ENCODE data around the gene PNLIPRP3.

GRCh38 chr10:114714094-114714861 lies 56.2 kb upstream of the ABLIM1 start:
- RAMPAGE, long total RNA = no peak
- RRBS = no CpG with 5 or more reads among the region's 7 CpGs

DNA sequence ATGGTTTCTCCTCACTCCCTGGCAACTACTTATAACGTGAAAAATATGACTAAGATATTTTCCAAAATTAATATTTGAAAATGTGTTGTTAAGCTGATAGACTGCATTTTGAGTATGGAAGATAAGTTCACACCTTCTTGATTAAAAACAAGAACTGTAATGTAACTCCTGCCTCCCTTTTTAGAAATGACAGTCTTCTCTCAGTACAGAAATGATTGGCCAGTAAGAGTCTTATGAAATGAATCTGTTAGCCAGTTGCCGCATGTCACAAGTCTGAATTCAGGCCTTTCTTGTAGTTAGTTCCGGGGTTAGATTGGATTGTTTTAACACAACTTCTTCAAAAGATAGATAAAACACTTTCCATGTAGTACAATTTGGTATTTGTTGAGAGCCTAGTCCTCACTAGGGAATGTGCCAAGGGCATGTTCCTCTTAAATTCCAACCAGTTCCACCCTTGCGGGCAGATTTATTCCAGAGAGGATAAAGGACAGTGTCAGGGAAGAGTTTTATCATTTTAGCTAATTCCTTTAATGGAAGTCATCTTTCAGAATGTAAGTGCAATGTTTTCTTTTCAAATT lies 3.9 kb downstream of the FHIP2A start:
- RAMPAGE, long total RNA = no peak
- RRBS = no CpG with 5 or more reads among the region's 4 CpGs

- RAMPAGE, long total RNA = no peak
- RRBS = no CpG with 5 or more reads among the region's 4 CpGs
These were observed 11.6 kb downstream of the FHIP2A start for GRCh38 chr10:114833063-114833600.

GRCh38 chr10:116210818-116211503 lies 62.0 kb downstream of the GFRA1 start:
- RAMPAGE, long total RNA = no peak
- RRBS = no CpG with 5 or more reads among the region's 6 CpGs

DNA sequence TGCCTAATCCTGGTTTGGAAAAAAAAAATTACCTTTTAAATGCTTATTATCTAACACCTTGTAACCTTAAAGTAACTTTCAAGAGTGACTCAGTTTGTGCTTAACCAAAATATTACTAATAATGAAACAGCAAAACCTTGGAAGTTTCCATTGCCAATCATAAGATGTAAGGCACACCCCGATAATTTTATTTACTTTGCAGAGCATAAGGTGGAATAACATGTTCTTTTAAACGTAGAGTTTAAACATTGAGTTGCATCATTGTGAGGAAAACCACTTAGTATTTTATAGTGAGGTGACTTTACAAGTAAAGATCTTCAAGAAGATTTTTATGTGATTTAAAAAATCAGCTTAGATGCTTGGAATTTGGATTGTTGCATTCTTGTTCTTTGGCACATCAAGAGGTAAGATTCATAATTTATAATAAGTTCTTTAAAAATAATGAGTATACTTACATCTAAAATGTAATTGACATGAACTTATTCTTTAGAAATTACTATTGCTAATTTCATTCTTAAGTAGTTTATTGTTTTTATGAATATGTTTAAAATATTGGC lies at the start of gene PNLIPRP3:
Gene PNLIPRP3 (plus strand): TSS at position 190 of the 557 bp plus-strand sequence.
- RAMPAGE, long total RNA = no peak
- RRBS = no CpG with 5 or more reads among the region's 2 CpGs

DNA sequence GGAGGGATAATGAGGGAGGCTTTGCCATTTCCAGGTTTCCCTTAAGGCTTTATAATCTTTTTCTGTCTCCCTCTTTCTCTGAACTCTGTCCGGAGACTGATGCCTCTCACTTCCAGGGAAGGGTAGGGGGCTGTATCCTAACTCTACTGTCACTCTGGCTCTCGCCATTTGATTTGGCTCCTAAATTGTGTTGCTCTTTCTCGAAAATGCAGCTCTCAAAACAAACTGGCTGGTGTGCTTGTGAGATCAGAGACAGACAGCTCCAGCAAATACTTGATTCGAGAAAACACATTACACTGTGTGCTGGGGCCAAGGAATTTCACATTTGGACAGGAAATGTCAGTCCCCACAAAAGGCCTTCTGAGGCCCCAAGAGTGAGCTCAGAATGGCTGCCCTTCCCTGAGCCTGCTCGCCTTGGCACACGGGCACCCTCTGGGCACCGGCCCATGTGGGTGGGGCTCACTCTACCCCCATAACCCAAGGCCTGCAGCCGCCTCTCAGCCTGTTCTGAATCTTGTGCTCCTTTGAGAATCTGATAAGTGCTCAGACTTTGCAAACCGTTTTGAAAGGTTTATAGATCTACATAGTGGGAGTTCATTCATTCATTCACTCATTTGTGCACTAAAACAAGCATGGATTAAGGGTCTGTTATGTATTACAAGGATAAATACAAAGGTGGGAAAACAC lies 13.9 kb upstream of the HSPA12A start:
- RAMPAGE, long total RNA = no peak
- RRBS = no CpG with 5 or more reads among the region's 9 CpGs

DNA sequence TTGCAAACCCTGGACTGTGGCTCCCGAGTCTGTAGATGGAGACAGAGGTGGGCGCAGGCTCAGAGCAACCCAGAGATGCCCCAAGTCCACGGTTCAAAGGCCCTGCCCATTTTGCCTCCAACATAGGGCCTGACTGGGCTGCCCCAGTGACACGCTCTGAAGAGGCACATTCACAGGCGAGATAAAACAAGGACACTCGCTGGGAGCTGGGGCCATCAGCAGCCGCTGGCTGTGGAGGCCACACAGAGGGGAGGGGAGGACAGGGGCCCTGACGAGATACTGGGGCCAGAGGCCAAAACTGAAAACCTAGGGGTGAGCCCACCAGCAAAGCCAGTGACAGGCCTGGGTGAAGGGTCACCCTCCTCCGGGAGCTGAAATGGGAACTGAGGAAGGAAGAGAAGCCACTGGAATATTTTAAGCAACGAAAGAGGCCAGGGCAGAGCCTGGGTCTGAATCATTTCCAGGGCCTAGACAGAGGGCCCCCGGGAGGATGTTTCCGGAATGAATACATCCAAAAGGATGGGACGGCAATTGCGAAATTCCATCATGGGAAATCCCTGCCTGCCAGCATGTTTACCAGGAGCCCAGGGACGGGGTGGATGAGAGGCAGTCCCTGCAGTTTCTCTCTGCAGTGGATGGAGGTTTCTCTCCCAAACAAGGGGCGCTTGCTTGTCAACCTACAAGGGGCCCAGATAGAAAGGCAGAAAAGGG lies 28.9 kb upstream of the HSPA12A start:
- RAMPAGE, long total RNA = no peak
- RRBS = no CpG with 5 or more reads among the region's 16 CpGs

- RAMPAGE, long total RNA = no peak
- RRBS = no CpG with 5 or more reads among the region's 18 CpGs
These were observed 1.2 kb upstream of the ENO4 start for GRCh38 chr10:116847780-116848880.

- RAMPAGE, long total RNA = no peak
- RRBS = no CpG with 5 or more reads among the region's 6 CpGs
These were observed 17.3 kb downstream of the SHTN1 start for GRCh38 chr10:116987753-116988095.

DNA sequence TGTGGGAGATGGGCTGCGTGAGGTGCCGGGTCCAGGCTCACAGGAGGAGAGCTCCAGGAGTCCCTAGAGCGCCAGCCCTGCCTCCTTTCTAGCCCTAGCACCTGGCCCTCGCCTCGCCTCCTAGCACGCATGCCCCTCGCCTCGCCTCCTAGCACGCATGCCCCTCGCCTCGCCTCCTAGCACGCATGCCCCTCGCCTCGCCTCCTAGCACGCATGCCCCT lies 11.8 kb downstream of the VAX1 start:
- RAMPAGE, long total RNA = no peak
- RRBS = 85% methylated on average over 2 of the region's 15 CpGs

DNA sequence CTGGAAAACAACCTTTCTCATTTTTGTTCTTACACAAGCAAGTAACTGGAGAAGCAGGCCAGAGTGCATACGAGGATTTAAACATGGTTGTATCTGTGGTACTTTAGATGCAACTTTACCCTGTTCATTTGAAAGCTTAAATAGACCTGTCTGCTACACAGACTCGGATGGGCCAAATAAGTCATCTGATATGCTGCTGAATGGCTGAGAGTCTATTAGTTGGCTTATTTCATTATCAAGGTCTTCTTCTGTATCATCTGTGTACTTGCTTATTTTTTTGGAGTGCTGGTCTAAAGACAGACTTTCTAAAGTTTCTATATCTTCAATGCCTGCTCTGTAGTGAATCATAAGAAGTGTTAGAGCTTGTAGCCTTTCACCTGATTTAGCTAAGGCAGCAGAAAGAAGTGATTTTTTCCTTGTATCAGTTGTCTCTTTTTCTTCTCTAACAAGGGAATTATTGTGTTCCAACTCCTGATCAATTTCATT lies 42.2 kb downstream of the SLC18A2 start:
- RAMPAGE, long total RNA = no peak
- RRBS = no CpG with 5 or more reads among the region's 2 CpGs

DNA sequence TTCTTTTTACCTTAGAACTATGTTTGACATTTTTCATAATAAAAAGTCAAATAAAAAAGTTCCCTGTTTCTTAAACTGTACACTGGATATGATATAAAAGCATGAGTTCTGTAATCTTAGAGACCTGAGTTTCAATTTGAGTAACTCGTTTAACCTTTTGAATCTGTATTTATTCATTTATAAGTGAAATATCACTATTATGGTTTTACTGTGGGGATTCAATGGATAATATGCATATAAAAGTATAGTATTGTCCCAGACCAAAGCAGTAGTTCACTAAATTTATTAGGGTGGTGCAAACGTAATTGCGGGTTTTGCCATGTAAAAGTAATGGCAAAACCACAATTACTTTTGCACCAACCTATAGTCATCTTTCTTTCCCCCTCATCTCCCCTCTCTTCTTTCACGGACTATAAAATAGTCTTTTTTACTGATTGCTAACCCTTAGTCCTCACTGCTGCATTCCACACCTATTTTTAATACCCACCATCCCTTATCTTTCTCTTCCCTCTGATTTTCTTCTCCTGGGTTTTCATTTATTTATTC lies 17.1 kb downstream of the PDZD8 start:
- RAMPAGE, long total RNA = no peak
- RRBS = no CpG with 5 or more reads among the region's 4 CpGs

GRCh38 chr10:117375861-117376224 lies 603 bp upstream of the PDZD8 start:
- RAMPAGE, long total RNA = no peak
- RRBS = no CpG with 5 or more reads among the region's 33 CpGs

- RAMPAGE, long total RNA = no peak
- RRBS = no CpG with 5 or more reads among the region's 12 CpGs
These were observed 82.8 kb upstream of the PDZD8 start for GRCh38 chr10:117457918-117458520.

GRCh38 chr10:119090836-119091413 lies 10.3 kb upstream of the EIF3A start:
- RAMPAGE, long total RNA = no peak
- RRBS = no CpG with 5 or more reads among the region's 5 CpGs

- RAMPAGE, long total RNA = no peak
- RRBS = no CpG with 5 or more reads among the region's 1 CpG
These were observed 3.2 kb upstream of the DENND10 start for GRCh38 chr10:119100659-119101134.

DNA sequence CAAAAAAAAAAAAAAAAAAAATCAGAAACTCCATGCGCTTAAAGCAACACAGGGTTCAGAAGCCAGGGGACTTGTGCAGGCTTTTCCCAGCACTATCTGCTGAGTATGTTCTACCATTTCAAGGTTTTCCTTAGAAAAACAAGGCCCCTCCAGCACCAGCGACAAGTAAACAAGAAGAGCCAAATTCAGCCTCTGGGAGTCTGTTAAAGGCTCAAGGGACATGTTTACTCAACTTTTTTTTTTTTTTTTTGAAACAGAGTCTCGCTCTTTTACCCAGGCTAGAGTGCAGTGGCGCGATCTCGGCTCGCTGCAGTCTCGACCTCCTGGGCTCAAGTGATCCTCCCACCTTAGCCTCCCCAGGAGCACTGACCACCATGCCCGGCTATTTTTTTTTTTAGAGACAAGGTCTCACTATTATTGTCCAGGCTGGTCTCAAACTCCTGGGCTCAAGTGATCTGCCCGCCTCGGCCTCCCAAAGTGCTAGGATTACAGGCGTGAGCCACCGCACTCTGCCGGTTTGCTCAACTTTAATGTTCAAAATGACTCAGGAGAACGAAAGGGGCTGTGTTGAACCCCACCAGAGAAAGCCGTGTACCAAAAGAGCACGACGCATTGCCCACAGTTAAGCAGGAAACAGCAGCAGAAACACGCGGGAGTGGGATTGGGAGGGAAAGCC lies 825 bp downstream of the PRDX3 start:
- RAMPAGE, long total RNA = no peak
- RRBS = no CpG with 5 or more reads among the region's 20 CpGs

- RAMPAGE, long total RNA = no peak
- RRBS = no CpG with 5 or more reads among the region's 16 CpGs
These were observed 43.6 kb downstream of the GRK5 start for GRCh38 chr10:119250630-119251626.

DNA sequence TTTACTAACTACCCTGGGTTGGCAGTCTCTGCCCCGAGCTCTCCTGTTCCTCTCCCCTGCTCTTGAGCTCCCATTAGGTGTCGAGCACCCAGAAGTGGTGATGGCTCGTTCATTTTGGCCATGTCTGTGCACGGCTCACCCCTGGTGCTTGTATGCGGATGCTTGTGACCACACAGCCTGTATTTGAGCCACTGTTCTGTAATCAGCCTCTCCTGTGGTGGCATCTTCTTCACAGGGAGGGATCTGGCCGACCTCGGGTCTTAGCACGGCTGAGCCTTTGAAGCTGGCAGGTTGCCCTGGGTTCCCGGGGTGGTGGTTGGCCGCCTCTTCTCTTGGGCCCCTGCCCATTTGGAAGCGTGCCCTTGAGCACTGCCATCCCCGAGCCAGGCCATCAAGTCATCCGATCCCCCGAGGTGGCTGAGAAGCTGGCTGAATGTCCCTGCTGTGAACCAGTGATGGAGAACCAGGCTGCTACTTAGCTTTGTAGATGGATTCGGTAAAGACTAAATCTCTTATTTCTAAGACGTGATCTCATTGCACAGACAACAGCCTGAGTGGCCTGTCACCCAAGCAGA lies 74.1 kb downstream of the GRK5 start:
- RAMPAGE, long total RNA = no peak
- RRBS = no CpG with 5 or more reads among the region's 16 CpGs

DNA sequence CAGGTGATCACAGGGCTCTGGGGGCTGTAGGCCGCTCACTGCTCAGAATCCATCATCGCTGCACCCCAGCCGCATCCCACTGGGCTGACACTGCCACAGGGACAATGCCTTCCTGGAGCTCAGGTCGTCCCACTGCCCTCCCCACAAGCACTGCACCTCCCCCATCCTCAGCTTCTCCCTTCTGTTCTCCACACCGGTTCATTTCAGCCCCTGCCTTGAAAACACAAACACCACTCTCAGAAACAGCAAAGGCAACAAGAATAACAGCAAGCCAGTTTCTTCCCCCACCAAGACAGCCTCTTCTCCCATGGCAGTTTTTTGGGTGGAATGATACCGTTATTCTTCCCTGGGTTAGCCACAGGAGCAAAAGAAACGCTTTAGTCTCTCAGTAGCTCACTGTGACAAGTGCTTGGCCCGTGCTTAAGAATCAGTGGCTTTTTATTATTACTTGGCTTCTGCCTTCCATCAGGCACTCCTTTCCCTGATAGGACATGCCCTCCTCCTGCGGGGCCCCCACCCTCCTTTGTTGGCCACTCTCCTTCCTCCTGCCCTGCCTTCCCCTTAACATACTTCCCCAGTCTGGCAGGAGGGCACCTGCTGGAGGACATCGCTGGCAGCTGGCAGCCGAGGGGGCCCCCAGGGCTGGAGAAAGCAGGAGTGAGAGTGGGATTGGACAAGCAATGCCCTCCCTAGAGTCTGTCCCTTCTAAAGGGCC lies 111.4 kb downstream of the GRK5 start:
- RAMPAGE, long total RNA = no peak
- RRBS = no CpG with 5 or more reads among the region's 11 CpGs

Measured in kidney epithelial cell (primary cell).